PC-3 (cell line): ENCODE data around the gene ZNF454.

- RAMPAGE, long total RNA, result no peak
Observed at GRCh38 chr5:177450828-177451304, 4.3 kb downstream of the PRR7 start.

DNA sequence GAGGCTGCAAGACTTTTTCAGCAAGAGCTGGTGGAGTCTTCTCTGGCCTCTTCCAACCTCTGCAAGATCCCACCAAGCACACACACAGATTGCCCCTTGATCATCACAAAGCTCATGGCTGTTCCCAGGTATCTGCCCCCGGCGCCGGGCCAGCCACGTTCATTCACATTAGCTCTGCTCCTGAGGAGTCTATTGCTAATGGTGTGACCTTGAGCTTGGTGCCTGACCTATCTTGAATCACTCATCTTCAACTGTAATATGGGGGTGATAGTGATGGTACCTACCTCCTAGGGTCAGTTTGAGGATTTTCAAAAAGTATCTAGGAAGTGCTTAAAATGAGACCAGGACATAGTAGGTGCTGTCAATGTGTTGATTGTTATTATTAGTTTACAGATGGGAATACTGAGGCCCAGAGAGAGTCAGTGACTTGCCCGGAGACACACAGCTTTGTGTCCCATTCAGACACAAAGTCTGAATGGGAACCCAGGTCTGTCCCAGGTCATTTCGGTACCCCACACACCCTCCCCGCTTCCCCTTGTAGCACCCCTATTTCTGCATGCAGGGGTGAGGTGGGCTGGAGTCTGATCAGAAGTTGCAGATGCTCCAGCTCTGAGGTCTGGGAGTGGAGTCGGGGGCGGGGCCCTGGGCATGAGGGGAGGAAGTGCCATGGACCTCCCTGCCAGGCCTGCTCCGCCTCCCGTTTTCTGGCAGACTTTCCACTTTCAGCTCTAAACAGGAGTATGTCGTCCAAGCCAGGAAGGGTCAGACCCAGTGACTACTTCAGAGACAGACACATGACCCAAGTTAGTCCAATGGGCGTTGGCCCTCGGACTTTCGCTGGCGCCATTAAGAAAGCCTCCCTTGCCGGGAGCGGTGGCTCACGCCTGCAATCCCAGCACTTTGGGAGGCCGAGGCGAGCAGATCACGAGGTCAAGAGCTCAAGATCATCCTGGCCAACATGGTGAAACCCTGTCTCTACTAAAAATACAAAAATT lies 3.1 kb upstream of the DBN1 start:
- RAMPAGE, long total RNA, result no peak

DNA sequence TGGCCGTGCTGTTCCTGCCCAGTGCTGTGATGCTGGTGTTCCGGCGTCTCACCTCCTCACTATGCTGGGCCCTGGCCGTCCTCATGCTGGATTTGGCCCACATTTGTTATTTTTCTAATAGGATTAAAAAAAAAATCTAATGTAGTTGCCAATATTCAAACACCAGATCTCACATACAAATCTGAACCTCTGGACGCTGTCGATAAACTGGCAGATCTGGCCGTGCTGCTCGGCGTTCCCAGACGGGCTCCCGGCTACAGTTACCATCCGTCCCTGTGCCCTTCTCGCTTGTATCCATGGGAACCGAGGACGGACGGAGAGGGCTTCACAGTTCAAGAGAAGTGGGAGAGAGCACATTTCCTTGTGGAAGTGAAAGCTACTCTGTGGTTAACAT lies 6.2 kb upstream of the DBN1 start:
- RAMPAGE, long total RNA, result no peak

DNA sequence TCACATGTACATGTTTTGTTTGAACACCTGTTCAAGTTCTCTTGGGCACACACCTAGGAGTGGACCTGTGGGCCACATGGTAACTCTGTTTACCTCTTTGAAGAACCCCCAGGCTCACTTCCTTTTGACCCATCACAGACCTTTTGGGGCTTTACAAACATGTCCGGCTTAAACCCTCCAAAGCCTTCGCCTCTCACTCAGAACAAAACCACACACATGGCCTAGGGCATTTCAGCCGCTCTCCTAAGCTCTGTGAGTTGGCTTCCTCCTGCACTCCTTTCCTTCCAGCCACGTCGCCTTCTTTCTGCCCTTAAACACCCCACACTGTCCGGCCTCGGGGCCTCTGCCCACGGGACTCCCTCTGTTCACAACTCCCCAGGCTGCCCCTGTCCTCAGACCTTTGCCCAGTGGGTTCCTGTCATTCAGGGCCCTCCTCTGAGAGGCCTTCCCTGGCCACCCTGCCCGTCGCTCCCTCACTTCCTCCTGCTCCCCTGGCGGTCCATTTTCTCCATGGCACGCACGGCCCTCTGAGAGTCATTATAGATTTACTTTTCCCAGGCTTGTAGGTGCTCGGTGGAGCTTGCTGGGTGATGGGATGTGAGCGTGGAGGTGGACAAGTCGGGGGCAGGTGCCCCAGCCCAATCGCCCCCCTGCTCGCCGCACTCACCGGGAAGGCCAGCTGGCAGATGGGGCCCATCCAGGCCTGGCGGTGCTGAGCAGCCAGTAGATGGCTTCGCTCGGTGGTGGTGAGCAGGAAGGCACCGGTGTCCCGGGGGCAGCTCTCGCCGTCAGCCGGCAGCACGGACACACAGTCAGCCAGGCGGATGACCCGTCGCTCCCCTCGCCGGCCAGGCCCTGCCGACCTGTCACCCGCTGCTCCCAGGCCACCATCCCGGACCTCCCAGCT lies 1.8 kb downstream of the DOK3 start:
- RAMPAGE, long total RNA, result no peak

DNA sequence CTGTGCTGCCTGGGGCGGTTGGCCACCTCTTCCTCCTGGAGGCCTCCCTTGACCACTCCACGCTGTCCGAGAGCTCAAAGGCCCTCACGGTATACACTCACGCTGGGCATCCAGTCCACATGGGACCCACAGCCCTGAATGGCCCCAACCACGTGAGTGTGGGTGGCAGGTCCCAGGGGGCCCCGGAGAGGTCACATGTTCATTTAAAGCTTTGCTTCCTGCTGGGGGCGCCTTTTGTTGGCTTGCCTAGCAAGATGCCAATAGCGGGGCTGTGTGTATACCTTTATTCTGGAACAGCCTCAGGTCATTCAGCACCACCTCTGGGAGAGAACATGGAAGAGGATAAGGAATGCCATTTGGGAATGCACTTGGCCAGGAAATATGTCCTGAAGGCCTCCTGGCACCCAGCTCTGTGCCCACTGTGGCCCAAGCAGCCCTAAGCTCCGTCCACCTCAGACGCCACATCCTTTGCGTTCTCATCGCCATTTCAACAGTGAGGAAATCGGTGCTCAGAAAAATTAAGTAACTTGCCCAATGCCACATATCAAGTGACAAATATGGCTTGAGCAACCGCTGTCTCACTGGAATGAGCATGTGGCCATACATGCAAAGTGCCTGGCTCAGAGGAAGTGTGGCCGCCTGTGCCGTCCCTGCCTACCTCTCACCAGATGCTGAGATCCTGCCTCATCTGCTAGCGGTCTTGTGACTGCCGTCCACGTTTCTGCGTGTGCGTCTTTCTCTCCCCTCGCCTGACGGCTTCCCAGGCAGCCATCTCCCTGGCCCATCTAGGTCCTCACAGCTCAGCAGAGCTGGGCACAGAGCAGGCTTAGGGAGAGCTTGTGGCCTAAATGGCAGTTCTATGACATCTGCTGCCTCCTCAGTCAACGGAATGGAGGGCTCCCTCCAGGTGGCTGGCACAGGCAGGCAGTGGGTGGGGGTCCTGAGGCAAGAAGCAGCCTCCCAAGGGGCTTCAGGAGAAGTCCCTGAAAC lies 931 bp upstream of the DOK3 start:
- RAMPAGE, long total RNA, result no peak

DNA sequence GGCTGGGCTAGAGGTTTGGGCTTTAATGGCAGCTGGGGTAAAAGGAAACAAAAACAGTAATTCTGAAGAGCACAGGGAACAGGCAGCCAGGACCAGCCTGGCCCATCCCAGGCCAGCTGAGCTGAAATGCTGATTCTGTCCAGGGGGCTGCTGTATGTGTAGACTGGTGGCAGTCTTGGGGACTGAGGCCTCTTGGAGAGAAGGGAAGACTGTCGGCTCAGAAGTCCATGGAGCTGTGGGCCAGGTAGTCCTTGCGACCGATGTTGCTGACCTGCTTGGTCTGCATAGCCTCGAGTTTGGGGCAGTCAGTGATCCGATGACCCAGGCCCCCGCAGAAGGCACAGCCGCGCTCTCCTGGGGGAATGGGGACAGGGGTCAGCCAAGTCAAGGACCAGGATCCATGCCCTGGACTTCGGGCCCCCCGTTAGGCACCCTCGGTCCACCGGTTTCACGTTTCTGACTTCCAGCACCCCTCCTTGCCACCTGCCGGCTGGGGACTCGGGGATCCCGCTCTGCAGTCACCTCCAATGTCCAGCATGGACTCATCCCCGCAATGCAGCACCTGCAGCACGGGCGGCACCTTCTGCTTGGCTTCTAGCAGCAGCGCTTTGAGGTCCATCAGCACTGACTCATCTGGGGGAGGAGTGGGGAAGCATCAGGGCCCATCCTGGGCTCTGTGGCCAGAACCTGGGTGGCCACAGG lies 2.1 kb upstream of the DOK3 start:
- RAMPAGE, long total RNA, result no peak

- RAMPAGE, long total RNA, result no peak
Observed at GRCh38 chr5:177512276-177512905, 2.8 kb upstream of the DOK3 start.

DNA sequence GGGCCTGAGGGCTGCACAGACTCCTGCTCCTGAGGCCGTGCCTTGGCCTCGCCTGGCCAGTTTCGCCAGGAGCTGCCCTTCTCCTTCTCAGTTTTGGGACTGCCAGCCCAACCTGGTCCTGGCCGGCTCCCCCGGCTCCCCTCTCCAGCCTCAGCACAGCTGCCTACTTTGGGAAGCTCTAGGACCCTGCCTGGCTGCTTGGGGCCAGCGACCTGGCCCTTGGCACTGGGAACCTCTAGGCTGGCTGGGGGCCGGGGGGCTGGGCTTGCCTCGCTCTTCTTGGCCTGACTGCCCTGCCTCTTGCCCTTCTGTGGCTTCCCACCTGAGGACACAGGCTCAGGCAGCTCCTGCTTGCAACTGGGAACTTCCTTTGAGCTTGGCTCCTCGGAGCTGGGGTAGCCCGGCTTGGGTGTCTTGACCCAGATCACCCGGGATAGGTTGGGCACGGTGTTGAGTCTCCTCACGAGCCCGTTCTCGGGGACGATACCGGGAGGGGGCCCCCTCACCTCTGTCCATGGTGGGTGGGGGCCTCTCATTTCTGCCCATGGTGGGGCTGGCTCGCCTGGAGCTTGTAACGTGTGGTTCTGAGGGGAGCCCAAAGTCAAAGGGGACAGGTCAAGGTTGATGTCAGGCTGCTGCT lies 7.6 kb upstream of the DDX41 start:
- RAMPAGE, long total RNA, result no peak

DNA sequence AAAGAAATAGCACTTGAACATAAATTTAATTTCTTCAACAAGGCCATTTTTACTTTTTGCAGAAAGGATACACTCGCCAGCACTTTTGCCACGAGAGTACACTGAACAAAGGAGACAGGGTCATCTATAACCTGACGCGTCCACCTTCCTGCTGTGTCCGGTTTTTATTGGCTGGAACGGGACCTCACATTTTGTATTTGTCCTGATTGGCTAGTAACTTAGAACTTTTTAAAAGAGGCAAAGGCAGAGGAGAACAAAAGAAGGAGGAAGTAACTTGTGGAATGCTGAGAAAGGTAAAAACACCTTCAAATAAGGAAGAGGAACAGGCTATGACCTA lies 17.0 kb upstream of the TMED9 start:
- RAMPAGE, long total RNA, result no peak

DNA sequence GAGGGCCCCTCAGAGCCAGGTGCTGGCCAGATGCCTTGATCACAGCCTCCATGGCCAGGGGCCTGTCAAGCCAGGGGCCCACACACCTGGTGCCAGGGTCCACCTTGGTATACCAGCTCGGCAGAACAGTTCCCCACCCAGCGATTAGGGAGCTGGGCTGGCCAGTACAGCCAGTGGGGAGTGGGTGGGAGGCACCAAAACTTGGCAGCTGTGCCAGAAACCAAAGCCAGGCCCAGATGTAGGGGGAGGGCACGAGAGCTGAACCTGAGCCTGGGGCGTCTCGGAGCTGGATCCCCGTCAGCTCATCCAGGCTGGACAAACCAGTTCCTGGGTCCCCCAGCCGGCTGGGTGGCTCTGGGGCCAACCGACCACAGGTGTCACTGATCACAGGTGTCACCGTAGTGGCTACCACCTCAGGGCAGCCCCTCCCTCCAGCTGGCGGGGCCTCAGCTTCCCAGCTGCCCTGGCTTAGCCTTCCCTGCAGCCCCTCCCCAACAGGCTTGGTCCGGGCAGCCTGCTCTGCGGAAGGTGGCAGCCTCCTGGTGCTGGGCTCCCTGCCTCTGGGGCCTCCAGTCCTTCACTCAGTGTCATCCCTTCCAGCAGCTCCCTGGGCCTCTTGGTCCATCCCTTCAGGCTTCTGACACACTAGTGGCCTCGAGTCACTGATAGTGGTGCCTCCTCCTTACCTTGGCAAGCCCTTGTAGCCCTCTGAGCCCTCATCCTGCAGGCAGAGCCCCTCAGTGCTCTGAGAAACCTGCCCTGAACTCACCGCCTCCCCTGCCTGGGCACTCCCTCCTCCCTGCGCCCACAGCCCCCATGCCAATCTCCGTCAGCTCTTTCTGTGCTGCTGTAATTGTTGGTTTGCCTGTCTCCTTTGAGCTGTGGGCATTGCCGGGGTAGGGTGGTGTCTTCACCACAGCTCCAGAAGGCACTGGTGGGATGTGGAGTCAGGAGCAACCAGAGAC lies 6.5 kb upstream of the RMND5B start:
- RAMPAGE, long total RNA, result no peak

DNA sequence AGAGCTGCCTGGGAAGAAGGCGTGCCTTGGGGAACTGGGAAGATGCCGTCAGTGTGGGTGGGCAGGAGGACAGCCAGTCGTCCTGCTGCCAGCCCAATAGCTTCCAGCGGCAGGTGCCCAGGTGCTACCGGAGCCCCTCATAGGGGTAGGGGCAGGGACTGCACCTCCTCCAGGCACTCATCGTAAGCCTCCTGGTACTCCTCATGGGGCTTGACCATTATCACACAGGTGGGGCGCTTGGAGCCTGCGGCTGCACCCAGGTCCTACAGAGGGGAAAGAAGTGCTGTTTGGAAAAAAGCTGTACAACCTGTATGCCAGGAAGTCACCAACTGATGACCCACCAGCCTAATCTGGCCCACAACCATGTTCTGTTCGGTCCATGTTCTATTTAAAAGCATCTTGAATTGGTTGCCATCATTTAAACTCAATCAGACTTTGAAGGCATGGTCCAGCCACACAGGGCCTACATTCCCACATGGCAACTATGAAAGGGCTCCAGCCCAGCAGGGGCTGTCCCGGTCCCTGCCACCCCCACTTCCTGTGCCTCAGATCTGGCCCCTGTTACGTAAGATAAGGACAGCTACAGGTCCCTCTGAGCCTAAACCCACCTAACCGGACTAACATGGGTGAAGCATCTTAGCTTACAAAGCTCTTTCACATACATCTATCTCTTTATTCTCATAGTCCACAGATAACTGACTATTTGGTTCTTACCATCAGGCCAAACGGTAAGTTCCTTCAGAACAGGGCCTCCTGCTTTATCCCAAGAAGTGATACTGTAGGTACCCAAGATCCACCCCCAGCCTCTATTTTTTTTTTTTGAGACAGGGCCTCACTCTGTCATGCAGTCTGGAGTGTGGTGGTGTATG lies 3.9 kb downstream of the NHP2 start:
- RAMPAGE, long total RNA, result no peak

DNA sequence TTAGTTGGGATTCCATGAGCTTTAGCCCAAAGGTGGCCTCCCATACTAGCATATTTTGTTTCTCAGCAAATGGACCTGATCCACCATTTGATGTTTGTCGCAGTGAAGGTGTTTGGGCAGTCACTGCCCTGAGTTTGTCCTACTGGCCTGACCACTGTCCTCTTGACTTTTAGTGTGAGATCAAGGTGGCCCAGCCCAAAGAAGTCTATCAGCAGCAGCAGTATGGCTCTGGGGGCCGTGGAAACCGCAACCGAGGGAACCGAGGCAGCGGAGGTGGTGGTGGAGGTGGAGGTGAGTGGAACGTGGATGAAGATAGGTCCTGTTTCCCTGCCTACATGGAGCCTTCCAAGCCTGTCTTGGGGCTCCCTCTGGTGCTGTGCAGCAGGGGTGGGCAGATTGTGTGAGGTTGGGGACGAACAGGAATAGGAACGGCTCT lies 4.8 kb downstream of the HNRNPAB start:
- RAMPAGE, long total RNA, result no peak

DNA sequence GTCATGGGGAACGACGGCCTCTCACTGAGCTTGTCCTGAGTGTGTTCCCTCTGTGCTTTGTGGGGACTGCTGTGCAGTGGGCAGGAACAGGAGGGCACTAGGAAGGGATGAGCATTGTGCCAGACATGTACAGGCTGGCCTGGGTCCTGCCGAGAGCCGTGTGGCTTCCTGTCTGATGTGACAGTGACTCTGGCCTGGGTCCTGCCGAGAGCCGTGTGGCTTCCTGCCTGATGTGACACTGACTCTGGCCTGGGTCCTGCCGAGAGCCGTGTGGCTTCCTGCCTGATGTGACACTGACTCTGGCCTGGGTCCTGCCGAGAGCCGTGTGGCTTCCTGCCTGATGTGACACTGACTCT lies 6.7 kb upstream of the PHYKPL start:
- RAMPAGE, long total RNA, result no peak

DNA sequence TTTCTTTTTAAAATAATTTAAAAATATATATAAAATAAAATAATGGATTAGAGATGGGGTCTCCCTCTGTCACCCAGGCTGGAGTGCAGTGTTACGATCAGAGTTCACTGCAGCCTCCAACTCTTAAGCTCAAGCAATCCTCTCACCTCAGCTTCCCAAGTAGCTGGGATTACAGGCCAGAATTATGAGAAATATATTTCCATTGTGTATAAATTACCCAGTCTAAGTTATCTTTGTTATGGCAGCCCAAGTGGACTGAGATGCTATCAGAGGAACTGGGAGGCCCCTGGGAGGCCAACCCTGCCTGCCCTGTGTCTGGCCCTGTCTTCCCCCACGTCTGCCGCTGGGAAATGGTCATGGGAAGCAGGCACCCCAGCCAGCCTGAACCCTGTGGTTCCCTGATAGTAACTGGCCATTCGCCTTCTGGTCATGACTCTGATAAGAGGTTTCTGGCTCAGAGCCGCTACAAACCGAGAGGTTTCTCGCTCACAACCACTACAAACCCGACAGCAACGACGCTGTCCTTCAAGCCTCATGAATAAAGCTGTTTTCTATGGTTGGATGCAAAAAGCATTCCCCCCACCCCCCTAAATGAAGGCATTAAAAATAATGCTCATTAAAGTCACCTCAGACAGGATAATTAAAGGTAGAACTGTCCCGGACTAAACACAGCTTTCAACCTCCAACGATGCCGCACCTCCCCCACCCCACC lies 141.1 kb downstream of the COL23A1 start:
- RAMPAGE, long total RNA, result no peak

DNA sequence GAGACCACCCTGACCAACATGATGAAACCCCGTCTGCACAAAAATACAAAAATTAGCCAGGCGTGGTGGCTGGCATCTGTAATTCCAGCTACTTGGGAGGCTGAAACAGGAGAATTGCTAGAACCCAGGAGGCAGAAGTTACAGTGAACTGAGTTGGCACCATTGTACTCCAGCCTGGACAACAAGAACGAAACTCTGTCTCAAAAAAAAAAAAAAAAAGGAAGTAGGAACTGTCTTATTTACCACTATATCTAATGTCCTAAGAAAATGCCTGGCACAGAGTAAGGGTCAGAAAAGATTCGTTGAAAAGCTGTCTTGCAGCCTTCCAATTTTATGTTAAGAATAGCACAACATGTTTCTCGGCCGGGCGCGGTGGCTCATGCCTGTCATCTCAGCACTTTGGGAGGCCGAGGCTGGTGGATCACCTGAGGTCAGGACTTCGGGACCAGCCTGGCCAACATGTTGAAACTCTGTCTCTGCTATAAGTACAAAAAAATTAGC lies 55.7 kb upstream of the ZNF354B start:
- RAMPAGE, long total RNA, result no peak

- RAMPAGE, long total RNA, result no peak
Observed at GRCh38 chr5:178940645-178941309, at the start of gene ZNF454. TSS of gene ZNF454 (plus strand) at chr5:178941198.

DNA sequence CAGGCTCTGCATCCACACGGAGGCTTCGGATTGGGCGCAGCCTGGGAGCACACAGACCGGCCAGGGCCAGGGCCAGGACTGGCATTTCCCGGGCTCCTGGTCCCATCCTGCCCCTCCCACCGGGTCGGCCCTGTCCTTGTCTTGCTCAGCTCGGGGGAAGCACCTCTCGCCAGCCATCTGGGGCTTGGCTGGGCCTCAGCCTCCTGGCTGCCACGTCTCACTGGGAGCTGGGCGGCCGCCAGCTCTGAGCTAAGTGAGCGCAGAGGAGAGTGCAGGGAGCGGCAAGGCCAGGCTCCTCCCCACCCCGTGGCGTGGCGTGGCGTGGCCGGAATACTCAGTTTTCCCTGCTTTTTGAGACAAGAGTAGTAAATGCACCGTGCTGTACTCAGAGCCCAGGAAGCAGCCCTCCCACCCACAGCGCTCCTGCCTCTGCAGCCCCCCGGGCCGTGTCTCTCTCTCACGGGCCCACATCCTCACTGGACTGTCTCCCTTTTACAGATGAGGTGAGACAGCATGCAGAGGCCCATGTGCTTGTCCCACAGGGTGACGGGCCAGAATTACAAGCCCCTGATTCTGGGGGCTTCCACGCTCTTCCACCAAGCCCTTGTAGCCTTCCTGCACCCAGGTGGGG lies 31.0 kb downstream of the ADAMTS2 start:
- RAMPAGE, long total RNA, result no peak

DNA sequence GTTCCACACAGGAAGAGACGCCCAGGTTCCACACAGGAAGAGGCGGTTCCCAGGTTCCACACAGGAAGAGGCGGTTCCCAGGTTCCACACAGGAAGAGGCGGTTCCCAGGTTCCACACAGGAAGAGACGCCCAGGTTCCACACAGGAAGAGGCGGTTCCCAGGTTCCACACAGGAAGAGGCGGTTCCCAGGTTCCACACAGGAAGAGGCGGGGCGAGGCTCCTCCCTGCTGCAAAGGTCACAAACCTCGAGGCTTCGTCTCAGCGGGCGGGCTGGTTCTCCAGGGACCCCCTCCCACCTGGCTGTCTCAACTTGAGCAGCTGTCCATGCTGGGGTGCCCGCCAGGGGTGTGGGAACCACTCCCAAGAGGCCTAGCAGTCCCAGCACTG lies 94.3 kb upstream of the RUFY1 start:
- RAMPAGE, long total RNA, result no peak

DNA sequence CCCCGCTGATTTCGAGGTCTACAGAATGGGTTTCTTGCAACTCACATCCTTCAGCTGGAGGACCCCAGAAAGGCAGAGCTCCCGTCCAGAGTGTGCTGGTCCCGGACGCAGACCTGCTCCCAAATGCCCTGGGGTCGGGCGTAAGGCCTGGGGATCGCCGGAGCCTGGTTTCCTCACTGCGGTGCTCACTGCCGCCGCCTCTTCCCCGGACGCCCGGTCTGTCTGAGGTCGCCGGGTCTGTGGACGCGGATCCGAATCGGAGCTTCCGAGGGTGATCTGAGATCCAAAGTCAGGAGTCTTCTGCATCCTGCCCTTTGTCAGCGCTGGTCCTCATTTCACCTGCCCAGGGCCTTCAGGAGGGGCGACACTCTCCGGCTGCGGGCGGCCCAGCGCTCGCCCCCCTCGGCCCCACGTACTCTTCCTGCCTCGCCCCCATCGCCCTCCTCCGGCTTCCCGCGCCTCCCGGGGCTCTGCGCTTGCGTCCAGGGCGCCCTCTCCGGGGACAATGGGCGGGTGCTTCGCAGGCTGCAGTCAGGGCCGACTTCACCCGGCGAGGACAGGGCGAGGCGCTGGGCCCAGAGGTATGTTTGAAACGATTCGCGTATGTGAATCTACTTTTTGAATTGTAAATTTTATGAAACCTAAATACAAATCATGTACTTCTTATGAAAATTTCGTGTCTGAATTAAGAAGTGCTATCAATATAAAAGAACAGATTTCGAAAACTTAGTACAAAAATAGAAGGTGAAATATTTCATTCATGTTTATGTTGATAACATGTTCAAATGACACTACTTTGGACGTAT lies 19.8 kb upstream of the RUFY1 start:
- RAMPAGE, long total RNA, result no peak

- RAMPAGE, long total RNA, result no peak
Observed at GRCh38 chr5:179605856-179606516, 17.5 kb downstream of the HNRNPH1 start.